Placental pericyte (primary cell): ENCODE measurements around a stretch of chr5.

GRCh38 chr5:66989110-66989702 is 207.4 kb downstream of the CD180 start:
- CAGE, long polyA plus RNA: no peak

GRCh38 chr5:67010531-67012035 is 185.5 kb downstream of the CD180 start:
- CAGE, long polyA plus RNA: no peak

- CAGE, long polyA plus RNA: no peak
Measured at GRCh38 chr5:67606237-67606784, 409.7 kb upstream of the CD180 start.

- CAGE, long polyA plus RNA: no peak
Measured at GRCh38 chr5:67648102-67648548, 451.5 kb upstream of the CD180 start.

- CAGE, long polyA plus RNA: no peak
Measured at GRCh38 chr5:67780134-67780735, 435.3 kb upstream of the PIK3R1 start.

- CAGE, long polyA plus RNA: no peak
Measured at GRCh38 chr5:67798383-67798995, 417.1 kb upstream of the PIK3R1 start.

DNA sequence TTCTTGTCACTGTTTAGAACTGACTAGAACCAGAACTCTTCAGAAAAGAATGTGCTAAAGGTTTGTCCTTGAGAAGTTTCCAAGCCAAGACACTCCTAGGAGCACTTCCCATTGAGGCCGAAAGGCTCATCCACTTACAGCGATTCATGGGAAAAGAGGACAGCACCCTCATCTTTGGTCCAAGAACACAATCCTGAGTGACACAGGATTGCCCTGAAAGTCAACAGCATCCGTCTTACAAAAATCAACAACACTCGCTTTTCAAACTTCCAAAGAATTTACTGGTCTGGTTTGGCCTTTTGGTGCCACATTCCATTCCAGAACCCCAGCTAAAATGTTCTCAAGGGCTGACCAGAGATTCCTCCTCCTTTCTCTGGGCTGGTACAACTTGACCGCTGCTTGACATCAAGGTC is 415.9 kb upstream of the PIK3R1 start:
- CAGE, long polyA plus RNA: no peak

GRCh38 chr5:68134016-68135056 is 81.2 kb upstream of the PIK3R1 start:
- CAGE, long polyA plus RNA: no peak

- CAGE, long polyA plus RNA: no peak
Measured at GRCh38 chr5:68135057-68135358, 80.5 kb upstream of the PIK3R1 start.

DNA sequence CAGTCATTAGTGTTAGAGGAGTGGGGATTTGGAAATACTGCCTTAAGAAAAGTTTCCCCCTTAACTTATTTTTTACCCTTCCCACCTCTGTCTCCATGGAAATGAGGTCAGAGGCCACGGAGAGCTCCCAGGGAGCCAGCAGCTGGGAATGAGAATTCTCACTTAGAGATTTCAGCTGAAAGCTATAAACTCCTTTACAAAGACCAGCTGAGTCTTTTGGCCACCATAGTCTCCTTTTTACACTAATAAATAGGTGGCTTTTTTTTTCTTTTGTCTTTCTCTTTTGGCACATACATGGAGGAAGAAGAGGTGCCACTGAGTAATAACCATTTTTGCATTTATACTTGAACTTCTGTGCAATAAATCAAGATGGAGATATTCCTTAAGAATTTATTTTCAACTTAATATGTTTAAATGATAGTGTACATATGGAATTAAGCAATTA is 45.6 kb upstream of the PIK3R1 start:
- CAGE, long polyA plus RNA: no peak

GRCh38 chr5:68216863-68217511 is 1.4 kb downstream of the PIK3R1 start:
- CAGE, long polyA plus RNA: no peak

DNA sequence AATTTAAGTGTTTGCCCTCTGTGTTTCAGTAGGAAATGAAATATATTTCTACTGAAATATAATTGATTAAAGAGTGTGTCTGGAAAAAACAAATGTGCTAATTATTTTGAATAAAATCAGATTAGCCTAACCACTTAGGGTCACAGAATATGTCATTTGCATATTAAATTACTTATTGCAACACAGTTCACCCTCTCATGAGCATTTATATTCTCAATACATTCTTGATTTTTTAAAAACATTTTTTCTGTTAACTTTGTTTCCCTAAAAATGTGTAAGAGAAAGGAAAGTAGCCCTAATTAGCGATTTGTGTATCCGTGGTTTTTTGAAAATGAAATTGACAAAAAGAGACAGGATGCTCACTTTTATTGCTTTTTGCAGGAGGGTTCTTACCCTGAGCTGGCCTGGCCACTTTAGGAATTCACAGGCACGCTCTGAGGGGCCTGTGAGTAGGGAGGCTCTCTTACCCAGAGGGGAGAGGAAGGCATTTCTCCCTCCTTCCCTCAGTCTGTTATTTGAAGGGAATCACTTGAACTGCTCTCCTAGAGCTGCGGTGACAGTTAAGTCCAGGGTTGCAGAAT is 16.6 kb downstream of the PIK3R1 start:
- CAGE, long polyA plus RNA: no peak

- CAGE, long polyA plus RNA: no peak
Measured at GRCh38 chr5:68232821-68233526, 17.4 kb downstream of the PIK3R1 start.

DNA sequence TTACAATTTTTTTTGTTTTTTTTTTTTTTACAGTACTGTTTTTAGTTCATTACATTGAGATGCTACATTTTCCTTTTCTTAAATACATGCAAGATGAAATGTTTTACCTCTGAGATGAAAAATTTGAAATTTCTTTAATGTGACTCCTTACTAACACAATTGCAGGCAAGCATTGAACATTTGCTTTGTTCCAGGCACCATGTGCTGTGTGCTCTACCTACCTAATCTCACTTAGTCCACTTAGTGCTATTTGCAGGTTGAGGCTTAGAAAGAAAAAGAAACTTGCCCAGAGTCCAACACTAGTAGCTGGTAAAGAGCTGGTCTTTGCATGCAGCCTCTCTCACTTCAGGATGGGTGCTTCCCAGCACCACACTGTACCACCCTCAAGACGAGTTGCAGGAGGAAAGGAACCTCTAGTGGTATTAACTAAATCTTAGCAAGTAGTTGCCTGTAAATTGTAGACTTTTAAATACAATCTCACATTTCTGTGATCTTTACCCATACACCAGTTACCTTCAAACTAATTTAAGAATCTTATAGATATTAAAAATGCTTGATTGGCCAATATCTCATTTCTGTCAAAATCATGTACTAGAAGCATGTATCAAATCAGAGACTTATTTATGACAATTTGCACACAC is 25.9 kb downstream of the PIK3R1 start:
- CAGE, long polyA plus RNA: no peak

DNA sequence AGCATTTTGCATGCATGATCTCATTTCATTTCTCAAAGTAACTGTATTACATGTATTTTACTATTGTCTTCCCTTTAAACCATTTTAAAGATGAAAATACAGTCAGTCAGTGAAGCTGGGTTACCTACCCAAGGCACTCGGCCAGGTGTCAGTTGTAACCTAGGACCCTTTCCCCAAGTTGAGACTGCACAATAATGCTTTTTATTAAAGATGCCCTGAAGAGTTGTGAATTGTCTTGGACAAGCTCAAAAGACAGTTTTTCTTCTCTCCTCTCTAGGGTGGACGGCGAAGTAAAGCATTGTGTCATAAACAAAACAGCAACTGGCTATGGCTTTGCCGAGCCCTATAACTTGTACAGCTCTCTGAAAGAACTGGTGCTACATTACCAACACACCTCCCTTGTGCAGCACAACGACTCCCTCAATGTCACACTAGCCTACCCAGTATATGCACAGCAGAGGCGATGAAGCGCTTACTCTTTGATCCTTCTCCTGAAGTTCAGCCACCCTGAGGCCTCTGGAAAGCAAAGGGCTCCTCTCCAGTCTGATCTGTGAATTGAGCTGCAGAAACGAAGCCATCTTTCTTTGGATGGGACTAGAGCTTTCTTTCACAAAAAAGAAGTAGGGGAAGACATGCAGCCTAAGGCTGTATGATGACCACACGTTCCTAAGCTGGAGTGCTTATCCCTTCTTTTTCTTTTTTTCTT is 81.7 kb downstream of the PIK3R1 start:
- CAGE, long polyA plus RNA: no peak

GRCh38 chr5:68331223-68331748 is 115.7 kb downstream of the PIK3R1 start:
- CAGE, long polyA plus RNA: no peak

DNA sequence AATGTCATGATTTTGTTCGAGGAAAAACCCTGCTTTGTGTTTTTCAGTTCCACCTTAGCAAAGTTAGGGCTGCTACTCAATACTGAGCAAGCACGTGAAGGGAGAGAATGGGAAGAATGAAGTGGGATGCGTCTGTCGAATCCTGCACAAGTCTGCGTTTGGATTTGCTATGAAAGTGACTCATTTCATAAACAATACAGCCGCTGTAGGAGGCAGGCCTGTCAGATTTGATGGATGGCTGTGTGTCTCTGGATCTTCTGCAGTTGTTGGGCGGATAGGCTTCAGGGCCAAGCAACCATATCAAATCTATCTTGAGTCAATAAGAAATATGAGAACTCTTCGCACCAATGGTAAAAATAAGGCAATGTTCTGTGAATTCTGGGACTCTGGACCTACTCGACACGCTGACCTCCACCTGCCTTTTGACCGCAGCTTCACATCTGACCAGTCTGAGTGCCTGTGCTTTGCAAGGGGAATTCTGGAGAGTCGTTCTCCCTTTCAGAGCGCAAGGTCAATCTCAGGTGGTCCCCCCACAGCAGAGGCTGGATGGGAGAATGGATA is 333.7 kb downstream of the PIK3R1 start:
- CAGE, long polyA plus RNA: no peak

DNA sequence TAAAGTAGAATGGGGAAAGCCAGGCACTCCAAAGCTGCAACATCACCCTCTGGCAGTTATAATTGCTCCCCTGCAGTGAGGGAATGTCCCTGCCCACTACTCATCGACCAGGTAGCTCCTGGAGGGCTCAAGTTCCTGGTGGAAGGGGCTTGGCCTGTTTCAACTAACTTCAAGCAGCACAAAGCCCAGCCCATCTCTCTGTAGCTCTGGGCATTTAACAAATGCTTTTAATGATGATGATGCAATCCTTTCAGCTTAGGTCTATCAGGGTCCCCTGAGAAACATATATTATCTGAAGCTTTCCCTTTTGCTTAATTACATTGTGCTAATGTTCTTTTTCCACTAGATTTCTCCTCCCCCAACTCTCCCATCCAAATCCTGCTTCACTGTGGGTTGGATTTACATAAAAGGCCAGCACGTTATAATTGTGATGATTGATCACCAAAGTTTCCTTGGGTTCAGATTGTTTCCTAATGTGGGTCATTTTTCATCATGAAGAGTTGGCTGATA is 436.5 kb upstream of the SLC30A5 start:
- CAGE, long polyA plus RNA: no peak

DNA sequence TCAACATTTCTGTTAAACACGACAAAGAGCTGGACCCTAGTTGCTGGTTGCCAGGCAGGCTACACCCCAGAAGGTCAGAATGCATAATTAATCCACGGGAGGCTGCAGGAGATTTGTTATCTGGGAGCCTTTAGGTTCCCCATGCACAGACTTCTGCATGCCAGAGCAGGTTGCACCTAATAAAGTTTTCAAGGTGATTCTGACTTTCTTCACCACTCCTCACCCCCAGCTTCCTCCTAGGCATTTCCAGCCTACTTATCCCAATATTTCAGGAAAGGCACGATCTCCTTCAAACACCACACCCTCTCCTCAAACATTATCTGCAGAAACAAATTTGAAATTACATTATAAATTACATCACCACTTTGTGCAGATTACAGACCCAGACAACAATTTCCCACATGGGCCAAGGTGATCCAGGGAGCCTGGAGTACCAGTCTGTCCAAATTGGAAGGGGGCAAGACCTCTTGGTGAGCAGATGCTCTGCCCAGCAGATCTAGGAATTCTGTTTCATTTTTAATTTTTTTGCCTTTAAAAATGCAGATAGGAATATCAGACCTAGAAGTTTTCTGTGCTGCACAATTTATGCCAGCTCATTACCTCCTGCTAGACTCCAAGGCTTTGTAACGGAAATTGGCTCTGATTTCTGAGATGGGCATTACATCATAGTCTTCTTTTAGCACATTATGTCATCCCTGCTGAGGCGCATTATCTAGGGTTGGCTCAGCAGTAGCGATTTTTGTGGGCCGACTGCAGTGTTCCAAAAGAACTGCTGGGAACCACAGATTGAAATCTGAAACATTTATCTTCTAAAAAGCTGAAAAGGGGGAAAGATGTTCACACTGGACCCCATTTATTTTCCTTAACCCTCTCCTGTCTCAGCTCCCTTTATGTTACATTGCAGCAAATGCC is 363.3 kb upstream of the SLC30A5 start:
- CAGE, long polyA plus RNA: no peak

DNA sequence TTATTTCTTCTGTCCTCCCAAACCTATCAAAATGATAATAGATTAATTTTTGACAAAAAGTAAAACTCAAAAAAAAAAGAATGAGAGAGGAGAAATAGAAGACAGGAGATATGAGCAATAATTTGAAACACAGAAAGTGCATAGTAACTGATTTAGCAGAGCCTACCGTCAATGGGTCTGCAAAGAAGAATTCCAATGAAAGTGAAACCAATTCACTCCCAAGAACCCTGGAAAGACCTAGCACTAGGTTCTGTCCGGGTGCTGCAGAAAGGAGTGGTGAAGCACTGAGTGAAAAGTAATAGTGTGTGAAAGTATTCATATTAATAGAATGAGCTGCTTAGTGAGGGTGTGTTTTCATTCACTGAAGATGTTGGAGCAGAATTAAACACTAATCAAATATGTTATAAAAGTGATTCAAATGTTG is 51.4 kb upstream of the SLC30A5 start:
- CAGE, long polyA plus RNA: no peak